Peyer's patch (tissue), 4 donors: ENCODE results near the genes EIF4ENIF1, RFPL3 and BPIFC.

GRCh38 chr22:31488957-31490037, at the start of gene EIF4ENIF1:
TSS of gene EIF4ENIF1 (minus strand) at chr22:31489842.
- PRO-cap = bidirectional peak, plus-strand start at chr22:31490155, minus-strand start at chr22:31489814
- RAMPAGE, long total RNA, 4 experiments = start-site peak on the minus strand in 3 of 4 experiments, at chr22:31489758-31489838 at its widest, 21 to 64 reads per replicate

DNA sequence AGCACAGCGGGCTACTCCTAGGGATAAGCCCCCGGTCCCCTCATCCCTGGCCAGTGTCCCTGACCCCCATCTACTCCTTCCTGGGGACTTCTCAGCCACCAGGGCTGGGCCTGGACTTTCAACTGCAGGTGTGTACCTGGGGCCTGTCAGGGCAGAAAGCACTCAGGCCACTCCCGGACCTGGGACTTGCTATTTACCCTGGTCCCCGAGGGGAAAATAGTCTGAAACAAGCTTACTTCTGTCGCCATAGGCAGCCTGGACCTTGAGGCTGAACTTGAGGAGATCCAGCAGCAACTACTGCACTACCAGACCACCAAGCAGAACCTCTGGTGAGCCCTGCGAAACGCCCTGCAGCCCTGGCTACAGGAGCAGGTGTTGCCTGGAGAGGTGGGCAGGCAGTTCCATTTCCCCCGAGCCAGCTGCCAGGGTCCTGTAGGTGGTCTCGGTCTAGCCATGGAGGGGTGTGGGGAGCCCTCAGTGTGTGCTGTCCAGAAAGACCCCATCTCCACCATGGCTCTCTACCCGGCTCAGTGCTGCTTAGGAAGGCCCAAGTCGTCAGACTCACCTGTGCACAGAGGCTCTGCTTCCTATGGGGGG, 45.2 kb downstream of the PISD start:
- PRO-cap = no peak
- RAMPAGE, long total RNA, 4 experiments = no peak in any of the 4 experiments

DNA sequence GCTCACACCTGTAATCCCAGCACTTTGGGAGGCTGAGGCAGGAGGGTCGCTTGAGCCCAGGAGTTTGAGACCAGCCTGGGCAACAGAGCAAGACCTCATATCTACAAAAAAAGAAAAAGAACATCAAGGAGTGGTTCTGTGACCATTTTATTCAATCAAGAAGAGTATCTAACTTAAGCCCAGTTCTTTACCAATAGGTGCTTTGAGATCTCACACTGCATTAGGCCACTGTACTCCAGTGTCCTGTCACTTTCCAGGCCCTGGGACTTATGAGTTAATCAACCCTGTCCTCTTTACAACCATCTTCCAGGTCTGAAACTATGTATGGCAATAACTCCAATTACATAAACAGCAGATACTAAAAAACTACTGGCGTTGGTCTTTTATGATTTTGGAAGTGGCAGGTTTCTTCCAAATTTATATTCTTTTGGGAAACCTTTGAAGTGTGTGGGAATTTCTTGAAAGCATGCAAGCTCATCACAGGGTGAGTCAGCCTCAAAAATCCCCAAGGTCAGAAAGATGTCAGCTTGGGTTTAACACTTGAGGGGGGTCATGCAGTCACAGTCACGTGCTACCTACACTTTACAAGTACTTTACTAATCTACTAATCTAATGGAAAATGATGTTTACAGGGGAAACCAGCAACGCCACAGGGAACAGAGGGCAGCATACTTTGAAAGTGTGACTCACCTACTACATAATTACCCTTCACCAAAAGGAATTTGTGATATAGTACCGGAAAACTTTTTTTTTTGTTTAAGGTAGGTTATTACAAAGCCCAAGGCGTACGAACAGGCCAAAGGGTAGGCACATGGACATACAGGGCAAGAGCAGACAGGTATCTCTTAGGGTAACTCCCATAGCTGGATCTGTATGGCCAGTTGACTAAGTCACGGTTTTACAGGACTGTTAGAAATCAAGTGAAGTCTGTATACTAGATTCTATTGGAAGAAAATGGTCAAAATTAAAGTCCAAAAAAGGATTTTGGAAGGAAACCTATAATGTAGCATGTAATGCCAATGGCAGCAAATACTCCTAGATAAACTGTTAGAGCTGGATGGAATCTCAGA, 15.6 kb downstream of the PISD start:
- PRO-cap = no peak
- RAMPAGE, long total RNA, 4 experiments = no peak in any of the 4 experiments

DNA sequence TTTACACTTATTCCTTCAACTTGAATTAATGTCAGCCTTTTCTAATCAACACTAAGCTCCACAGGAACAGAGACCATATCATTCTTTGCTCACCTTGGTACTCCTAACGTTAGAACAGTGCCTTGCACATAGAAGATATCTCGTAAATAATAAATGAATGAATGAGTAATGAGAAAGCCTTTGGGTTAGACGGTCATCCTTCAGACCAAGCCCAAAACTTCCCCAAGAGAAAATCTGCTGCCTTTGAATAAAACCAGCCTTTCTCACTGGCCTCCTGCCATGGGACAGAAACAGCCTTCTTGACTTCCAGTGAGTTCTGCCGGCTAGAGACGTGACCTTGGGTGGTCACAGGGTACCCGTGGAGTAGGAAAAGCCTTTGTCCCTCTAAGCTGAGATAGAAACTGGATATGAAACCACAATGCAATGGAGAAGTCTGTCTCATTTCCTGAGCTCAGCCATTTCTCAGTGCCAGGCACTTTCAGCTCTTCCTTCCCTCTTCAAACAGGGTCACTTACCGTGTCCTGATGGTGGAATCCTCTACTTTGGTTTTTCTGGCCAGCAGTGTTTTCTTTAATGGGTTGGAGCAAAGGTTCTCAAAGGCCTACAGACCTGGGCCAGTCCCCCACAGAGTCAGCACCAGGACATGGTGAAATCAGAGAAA, 21.2 kb upstream of the YWHAH start:
- PRO-cap = no peak
- RAMPAGE, long total RNA, 4 experiments = no peak in any of the 4 experiments

GRCh38 chr22:31947408-31948512, 3.4 kb downstream of the YWHAH start:
- PRO-cap = no peak
- RAMPAGE, long total RNA, 4 experiments = no peak in any of the 4 experiments

DNA sequence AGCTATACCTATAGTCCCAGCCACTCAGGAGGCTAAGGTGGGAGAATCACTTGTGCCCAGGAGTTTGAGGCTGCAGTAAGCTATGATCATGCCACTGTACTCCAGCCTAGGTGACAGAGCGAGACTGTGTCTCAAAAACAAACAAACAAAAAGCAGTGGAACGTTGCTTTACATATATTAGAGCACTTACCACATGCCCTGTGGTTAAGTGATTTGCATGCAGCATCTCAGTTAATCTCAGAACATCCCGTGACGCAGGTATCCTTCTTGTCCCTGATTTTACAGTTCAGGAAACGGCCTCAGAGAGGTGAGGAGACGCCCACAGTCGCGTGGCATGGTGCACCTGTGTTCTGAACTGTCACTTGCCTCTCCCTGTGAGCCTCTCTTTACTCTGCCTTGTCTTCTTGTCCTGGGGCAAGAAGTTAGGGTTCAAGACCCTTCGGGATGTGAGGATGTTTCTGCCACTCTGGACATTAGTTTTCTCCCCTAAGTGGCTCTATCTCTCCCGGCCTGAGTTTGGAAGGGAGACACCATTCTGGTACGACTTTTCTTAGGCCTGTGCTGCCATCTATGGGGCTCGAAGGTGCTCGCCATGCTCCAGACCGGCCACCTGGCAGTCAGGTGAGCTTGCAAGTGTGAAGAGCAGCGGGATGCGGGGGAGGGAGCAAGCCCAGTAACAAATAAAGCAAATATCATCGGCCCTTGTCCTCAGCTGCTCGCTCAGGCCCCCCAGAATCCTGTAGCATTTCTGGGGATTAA, 25.5 kb downstream of the YWHAH start:
- PRO-cap = no peak
- RAMPAGE, long total RNA, 4 experiments = no peak in any of the 4 experiments

DNA sequence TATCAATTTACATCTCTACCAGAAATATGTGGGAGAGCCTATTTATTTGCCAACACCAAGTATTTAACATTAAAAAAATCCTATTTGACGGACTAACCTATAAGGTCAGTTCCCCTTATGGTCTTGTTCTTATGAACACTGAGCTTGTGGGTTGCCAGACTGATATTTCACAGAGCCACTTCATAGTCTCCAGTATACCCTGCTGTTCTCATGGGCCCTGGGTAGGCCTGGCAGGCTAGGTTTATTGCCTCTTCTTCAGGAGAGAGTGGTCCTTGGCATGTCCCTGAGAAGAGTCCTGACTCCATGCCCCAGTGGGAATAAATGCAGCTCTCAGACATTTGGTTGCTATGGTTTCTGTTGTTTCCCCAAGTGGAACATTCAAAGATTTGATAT, 15.6 kb downstream of the SLC5A1 start:
- PRO-cap = no peak
- RAMPAGE, long total RNA, 4 experiments = no peak in any of the 4 experiments

DNA sequence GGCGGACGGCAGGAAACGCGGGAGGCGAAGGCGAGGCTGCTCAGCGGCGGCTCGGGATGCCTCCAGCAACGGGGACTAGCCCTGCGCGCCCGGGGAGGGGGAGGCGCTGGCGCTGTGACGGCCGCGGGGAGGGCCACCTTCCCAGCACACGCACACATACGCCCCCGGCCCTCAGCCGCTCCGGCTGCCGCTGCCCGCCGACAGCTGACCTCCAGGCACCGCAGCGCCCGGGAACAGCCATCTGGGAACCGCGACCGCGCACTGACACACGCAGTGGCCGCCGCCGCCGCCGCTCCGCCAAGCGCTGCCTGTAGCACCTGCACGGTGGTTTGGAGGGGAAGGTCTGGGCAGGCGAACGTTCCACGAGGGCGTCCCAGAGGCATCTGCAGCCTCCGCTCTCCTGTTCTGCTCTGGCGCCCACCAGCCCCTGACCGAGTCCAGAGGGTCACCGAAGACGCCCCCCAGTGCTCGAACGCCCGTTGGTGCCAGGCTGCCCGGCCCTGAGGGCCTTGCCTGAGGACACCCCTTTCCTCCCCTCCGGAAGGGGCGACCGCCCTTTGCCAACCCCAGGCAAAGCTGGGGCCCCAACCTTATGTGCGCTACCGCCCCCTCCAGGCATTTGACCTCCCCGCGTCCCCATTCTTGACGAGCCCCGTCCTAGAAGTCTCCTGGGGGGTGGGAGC, 16.9 kb upstream of the C22orf42 start:
- PRO-cap = no peak
- RAMPAGE, long total RNA, 4 experiments = no peak in any of the 4 experiments

- PRO-cap = no peak
- RAMPAGE, long total RNA, 4 experiments = no peak in any of the 4 experiments
Observed at GRCh38 chr22:32357661-32357968, at the start of gene RFPL3. TSS of gene RFPL3 (plus strand) at chr22:32357867.

DNA sequence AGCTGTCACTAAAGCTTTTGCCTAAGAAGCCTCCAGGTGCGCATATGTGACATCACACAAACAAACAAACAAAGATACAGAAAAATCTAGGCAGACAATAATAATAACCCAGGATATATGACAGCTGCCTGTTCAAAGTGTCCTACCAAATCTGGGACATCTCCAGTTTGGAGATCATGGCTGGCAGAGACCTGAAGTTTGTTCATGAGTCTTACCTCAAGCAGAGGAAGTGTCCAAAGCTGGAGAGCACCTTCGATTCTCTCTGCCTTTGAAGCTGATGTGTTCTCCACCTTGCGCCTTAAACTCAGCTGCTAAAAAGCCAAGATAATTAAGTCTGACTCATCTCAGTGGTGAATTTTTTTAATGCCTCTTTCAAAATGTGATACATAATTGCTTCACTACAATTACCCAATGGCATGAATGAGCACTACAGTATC, at the start of gene BPIFC:
Gene BPIFC, minus strand, starts transcription at position 288 of the 437 bp plus-strand sequence.
- PRO-cap = no peak
- RAMPAGE, long total RNA, 4 experiments = no peak in any of the 4 experiments

- PRO-cap = no peak
- RAMPAGE, long total RNA, 4 experiments = no peak in any of the 4 experiments
Observed at GRCh38 chr22:32557477-32558100, 83.0 kb downstream of the FBXO7 start.

DNA sequence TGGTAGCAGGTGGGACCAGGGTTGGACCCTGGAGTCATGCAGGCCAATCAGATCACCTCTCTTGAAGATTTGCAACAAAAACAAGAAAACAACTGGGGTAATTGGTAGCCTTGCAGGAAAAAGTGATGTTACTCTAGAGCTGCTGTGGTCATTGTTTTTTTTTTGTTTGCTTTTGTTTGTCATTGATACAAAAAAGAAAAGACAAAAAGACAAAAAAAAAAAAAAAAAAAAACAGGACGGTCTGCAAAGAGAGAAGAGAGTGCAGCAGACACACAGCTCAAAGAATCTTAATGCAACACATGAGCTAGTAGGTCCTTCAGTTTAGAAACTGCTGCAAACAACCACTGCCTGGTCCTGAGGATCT, 109.6 kb upstream of the TIMP3 start:
- PRO-cap = no peak
- RAMPAGE, long total RNA, 4 experiments = no peak in any of the 4 experiments

GRCh38 chr22:32744958-32745780, 56.3 kb upstream of the TIMP3 start:
- PRO-cap = no peak
- RAMPAGE, long total RNA, 4 experiments = no peak in any of the 4 experiments

- PRO-cap = no peak
- RAMPAGE, long total RNA, 4 experiments = start-site peak on the plus strand in 1 of 4 experiments, at chr22:32811874-32812427 at its widest, 7 reads per replicate
Observed at GRCh38 chr22:32811958-32812941, 10.7 kb downstream of the TIMP3 start.

GRCh38 chr22:32816824-32818005, 15.7 kb downstream of the TIMP3 start:
- PRO-cap = no peak
- RAMPAGE, long total RNA, 4 experiments = no peak in any of the 4 experiments

DNA sequence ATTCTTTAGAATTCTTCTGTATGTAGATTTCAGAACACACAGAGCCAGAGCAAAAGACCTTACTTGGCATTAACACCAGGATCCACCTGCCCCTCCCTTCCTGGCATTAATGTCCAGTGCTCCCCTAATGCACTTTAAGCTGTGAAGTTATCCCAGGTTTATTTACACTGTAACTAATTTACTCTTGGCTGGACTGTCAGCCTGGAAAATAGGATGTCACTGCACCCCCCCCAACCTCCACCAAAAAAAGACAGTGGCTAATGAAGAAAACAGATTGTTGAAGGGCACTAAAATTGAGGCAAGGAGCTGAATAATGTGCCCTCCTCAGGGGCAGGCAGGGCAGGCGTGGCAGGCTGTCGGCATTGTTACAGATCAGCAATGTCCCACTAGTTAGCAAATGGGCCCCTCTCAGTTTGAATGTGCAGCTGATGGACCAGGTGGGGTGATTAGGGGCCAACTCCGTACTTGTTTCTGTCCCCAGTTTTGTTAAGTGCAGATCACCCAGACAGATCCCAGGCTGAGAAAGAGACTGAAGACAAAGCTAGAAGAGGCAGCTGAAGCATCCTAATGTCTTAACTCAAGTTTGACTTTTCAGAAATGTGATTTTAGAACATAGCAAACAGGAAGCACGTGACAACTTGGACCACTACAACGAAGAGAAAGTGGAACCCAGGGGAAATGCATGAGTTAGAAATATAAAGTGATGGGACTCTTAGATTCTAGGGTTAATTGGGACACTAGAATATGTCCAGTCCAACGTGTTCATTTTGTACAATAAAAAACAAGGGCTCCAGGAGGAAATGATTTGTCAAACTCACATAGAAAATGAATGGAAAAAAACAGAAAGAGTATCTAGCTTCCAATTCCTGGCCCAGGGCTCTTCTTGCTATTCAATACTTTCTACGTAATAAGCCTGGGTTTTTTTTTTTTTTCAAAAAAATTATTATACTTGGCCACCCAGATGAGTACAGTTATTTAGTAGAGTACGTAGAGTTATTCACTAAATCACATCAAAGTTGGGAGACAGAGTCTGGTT, 30.4 kb downstream of the TIMP3 start:
- PRO-cap = no peak
- RAMPAGE, long total RNA, 4 experiments = start-site peak on the plus strand in 1 of 4 experiments, centred at position 552 of the sequence, 9 reads per replicate

- PRO-cap = no peak
- RAMPAGE, long total RNA, 4 experiments = no peak in any of the 4 experiments
Observed at GRCh38 chr22:32840523-32840969, 39.0 kb downstream of the TIMP3 start.

DNA sequence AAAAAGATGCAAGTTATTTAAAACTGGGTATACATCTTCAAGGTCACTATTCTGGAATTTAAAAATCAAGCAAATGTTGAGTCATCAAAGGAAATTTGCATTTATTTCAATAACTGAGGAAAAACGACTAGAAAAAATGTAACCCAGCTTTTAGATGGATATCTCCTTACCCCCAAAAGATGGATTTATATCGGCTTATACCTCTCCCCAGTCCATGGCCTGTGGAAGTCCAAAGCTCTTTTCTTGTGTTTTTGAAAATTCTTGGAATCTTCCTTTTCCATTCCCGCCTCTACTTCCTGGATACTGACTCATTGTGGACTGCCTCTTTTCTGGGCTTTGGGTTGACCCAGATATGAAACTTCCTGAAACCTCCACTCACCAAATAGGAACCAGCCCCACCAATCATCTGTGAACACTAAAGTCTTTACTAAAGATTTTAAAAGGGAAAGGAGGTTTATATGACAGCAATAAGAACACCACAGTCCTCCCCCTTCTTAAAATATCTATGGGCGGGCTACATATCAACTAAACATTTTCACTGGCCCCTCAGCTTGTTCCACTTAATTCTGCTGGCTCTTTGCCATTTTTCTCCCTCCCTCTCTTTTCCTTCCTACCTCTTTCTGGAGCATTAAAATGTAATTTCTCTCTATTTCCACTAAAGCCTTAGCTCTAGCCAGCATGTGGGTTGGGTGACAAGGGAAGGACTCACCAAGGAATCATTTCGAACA, 163.4 kb upstream of the SYN3 start:
- PRO-cap = no peak
- RAMPAGE, long total RNA, 4 experiments = no peak in any of the 4 experiments

DNA sequence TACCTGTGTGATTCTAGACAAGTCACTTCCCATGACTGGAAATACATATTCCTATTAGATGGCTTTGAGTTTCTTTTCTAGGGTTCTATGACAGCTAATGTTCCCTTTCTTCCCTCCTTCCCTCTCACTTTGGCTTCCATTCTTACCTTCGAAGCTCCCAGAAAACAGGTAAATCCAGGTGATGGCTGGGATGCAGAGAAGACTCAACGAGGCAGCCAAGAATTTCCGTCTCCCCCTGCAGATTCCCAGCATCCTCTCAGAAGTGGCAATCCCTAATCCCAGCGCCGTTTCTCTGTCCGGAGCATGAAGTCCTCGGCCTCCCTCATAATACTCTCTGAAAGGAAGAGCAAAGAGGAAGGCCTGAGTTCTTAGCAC, 159.1 kb downstream of the LARGE1 start:
- PRO-cap = no peak
- RAMPAGE, long total RNA, 4 experiments = no peak in any of the 4 experiments

DNA sequence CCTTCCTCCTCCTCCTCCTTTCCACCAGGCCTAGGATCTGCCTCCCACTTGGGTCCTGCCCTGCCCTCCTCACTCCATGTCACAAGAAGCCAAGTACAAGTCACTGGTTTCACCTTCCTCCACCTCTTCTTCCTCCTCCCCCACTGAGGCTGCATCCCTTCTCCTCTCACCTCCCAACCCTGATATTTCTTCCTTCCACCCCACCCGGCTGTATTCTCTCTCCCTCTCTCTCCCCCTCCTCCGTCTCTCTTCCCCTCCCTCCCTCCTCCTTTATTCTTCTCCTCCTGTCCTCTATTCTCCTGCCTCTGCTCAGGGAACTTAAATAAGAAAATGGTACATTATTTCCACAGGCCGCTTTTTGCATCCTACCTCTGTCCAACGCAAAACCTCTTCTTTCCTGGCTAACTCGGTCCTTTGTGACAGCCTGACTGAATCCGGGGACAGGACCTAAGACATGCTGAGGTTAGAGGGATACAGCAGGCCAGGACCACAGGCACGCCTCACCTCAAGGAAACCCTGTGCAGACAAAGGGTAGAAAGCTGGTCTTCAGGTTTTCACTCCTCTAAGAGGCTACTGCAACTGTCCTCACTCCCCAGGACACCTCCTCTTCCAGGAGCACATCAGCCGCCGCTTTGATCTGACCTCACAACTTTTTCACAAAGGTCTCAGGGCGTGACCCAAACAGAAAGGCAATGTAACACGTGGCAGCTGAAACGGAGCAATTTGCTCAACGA, 46.4 kb downstream of the LARGE1 start:
- PRO-cap = no peak
- RAMPAGE, long total RNA, 4 experiments = no peak in any of the 4 experiments